ENCODE measurements around a stretch of chr19.

GRCh38 chr19:16445000-16445937, 26.5 kb downstream of the EPS15L1 start:
- PRO-cap = no peak

GRCh38 chr19:16481371-16481570, 9.5 kb upstream of the EPS15L1 start:
- PRO-cap = no peak

- PRO-cap = no peak
These were observed 1.4 kb downstream of the CHERP start for GRCh38 chr19:16540733-16541434.

- PRO-cap = no peak
These were observed 882 bp upstream of the CHERP start for GRCh38 chr19:16543110-16543528.

GRCh38 chr19:16554908-16555420, 12.7 kb upstream of the CHERP start:
- PRO-cap = no peak

GRCh38 chr19:16560050-16560469, 12.2 kb downstream of the SLC35E1 start:
- PRO-cap = no peak

GRCh38 chr19:16580816-16581987, 9.0 kb upstream of the SLC35E1 start:
- PRO-cap = no peak

DNA sequence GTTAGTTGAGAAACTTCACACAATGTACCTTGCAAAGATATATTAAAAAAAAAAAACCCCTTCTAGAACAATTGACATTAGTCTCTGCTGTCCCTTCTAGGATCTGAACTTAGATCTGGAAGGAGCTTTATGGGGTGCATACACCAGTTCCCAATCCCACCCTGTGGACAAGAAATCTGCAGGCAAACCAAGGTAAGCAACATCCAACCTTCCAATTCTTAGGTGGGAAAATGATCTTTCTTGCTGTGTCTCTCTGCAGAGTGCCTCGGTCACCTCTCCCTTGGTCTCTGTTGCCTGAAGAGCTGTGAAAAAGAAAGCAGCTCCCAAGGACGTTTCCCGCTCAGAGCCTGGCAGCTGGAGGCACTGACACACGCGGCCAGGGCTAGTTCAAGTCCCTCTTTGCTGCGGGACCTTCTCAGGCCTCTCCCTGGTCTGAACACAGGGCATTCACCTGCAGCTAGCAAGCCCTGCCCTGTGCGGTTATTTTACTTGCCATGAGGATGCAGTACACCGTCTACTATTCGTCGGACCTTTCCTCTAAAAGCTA, 3.9 kb downstream of the MED26 start:
- PRO-cap = no peak

DNA sequence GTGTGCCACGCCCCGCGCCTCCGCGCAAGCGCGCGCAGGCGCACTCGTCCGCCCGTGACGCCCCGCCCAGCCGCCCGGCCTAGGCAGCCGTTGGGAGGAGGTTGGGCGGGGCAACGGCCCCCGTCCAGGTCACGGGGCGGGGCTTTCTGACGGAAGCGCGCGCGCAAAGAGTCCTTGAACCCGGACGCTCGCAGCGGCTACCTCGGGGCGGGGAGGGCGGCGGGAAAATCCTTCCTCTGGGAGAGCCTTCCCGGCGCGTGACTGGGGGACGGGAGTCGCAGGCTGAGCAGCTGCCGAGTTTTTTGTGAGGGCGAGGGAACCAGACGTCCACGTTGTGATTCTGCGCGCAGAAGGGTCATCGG, 298 bp upstream of the MED26 start:
- PRO-cap = bidirectional peak, plus-strand start at position 155 of the sequence, minus-strand start outside the sequence

GRCh38 chr19:16645949-16647027, 13.7 kb downstream of the SMIM7 start:
- PRO-cap = no peak

GRCh38 chr19:16661573-16662298, 797 bp downstream of the TMEM38A start:
- PRO-cap = no peak

GRCh38 chr19:16836959-16837494, 7.8 kb downstream of the SIN3B start:
- PRO-cap = no peak

DNA sequence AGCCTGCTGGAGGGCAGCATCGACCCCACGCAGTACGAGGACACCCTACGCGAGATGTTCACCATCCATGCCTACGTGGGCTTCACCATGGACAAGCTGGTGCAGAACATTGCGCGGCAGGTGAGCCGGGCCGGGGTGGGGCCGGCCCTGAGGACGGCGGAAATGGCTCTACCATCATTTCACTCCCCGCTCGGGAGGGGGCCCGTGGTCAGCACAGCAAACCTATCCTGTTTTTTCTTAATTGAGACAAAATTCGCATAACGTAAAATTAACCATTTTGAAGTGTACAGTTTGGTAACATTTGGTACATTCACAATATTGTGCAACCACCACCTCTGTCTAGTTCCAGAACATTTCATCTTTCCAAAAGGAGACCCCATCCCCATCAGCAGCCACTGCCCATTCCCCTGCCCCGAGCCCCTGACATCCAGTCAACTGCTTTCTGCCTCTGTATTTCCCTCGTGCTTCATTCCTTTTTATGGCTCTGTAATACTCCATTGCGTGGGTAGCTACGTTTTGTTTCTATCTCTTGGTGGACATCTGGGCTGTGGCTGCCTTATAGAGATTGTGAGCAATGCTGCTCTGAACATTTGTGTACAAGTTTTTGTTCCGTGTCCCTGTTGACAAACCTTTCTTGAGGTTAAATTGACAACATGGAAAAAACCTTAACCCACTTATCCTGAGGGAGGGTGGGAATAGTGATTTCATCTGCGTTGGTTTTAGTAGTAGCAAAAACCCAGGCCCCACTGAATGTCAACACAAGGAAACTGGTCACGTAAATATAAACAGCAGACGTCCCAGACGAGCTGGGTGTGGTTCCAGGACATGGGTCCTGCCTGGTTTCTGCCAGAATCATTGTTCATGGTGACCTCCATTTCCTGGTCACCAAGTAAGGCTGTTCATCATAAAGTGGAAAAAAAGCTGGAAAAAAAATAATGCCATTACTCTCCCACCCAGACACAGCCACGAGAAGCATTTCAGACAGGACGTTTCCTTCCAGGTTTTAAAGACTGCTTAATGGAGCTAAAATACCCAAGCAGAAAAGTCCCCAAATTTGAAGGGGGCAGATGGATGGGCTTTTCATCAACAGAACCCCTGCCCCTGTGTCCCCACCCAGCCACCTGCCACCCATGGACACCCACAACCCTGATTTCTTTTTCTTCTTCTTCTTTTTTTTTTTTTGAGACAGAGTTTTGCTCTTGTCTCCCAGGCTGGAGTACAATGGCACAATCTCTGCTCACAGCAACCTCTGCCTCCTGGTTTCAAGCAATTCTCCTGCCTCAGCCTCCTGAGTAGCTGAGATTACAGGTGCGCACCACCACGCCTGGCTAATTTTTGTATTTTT, 17.0 kb upstream of the F2RL3 start:
- PRO-cap = no peak

GRCh38 chr19:17041655-17042011, 15.0 kb upstream of the CPAMD8 start:
- PRO-cap = no peak

- PRO-cap = no peak
These were observed 15.5 kb upstream of the CPAMD8 start for GRCh38 chr19:17042012-17042549.

- PRO-cap = no peak
These were observed 13.7 kb downstream of the MYO9B start for GRCh38 chr19:17089277-17089613.

DNA sequence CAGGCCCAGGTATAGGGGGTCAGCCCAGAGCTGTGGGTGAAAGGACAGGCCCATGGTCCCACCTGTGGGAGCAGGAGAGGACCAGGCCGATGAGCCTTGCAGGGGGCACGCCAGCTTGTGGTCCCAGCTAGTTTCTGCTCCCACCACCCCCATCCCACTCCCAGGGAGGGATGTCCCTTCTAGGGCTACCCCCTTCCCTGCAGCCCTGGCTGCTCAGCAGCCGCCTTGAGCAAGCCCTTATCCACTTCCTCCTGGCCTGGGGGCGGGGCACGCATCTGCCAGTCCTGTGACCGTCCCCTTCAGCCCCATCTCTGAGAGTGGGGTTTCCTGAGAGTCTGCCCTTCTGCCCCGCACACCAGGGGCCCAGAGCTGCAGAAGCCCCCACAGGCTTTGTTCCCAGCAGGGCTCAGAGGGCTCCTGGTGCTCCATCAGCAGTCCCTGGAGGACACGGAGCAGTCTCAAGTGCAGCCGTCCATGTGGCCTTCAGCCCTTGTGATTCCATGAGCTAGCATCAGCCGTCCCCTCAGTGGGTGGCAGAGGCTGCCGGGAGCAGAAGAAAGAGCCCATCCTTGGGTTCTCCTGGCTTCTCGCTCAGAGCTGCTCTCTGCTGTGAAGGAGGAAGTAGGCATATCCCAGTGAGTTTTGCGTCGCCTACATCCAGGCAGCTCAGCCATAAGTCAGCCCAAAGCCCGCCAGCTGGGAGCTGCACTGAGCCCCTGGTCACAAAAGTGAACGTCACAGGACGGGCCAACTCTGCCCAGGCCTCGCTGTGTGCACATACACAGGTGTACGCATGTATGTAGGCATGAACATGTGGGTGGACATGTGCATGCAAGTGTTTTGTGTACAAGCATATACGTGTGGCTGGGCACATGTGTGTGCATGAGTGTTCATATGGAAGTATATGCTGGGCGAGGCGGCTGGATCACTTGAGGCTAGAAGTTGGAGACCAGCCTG, 16.3 kb downstream of the MYO9B start:
- PRO-cap = no peak

- PRO-cap = no peak
These were observed 22.0 kb downstream of the MYO9B start for GRCh38 chr19:17097477-17098123.

DNA sequence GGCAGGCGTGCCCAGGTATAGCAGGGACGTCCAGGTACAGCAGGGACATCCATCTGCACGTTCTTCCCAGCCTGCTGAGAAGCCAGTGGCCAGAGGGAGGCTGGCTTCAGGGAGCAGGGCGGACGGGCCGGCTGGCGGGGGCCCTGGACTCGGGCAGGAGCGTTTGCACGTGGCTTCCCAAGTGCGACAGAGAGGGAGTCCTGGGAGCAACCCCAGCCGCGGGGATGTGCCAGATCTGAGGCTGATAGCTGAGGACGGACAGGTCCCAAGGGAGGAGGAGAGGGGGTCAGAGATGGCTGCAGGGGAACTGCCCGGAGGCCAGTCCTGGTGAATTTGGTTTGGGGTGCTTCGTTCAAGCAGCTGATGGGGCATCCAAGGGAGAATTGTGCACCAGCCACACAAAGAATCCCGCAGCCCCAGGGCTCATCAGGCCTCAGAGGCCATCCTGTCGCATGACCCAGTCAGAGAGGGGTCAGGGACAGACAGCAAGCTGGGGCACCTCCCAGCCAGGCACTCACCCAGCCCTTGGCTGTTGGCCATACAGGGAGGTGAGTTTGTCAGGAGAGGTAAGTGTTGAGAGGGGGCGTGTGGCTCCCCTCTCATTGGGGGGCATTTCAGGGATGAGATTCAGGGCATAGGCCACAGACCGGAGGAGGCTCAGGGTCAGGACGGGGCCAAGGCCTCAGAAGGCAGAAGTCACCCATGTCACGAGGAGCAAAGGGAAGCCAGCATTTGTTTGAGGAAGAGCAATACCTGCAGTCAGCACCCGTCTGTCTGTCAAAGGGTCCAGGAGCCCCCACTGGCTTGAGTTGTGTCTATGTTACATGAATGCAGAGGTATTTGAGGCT, 37.0 kb downstream of the MYO9B start:
- PRO-cap = no peak

GRCh38 chr19:17125466-17126432, 50.2 kb downstream of the MYO9B start:
- PRO-cap = bidirectional peak, plus-strand start at chr19:17126167, minus-strand start at chr19:17125879